Peyer's patch (tissue), 4 donors: ENCODE data around the genes SLC16A14, SP100 and GPR55.

GRCh38 chr2:229703780-229703991 is 10.7 kb downstream of the DNER start:
- PRO-cap: no peak
- RAMPAGE, long total RNA, 4 experiments: no peak in any of the 4 experiments

GRCh38 chr2:229713253-229714095 is 881 bp downstream of the DNER start:
- PRO-cap: no peak
- RAMPAGE, long total RNA, 4 experiments: no peak in any of the 4 experiments

- PRO-cap: unidirectional peak, minus-strand start at chr2:230068921
- RAMPAGE, long total RNA, 4 experiments: start-site peak on the minus strand in 1 of 4 experiments, at chr2:230068914-230068932 at its widest, 8 reads per replicate
These were observed at the start of gene SLC16A14 for GRCh38 chr2:230068425-230069210. TSS of gene SLC16A14 (minus strand) at chr2:230068924.

DNA sequence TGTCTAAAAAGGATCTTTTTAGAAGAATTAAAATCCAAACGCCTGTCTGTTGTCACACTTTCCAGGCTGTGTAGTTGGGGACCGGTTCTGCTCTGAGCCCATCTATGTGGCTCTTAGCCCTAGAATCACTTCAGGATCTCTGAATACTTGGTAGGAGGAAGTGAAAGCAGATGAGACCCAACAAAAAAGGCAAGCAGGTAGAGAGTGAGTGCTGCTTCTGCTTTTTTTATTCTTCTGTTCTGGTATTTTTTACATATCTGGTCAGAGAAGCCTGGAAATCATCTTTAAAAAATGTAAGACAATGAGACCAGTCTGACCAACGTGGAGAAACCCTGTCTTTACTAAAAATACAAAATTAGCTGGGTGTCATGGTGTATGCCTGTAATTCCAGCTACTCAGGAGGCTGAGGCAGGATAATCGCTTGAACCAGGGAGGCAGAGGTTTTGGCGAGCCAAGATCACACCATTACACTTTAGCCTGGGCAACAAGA is 767 bp downstream of the SP140 start:
- PRO-cap: bidirectional peak, plus-strand start at position 192 of the sequence, minus-strand start at position 127 of the sequence
- RAMPAGE, long total RNA, 4 experiments: no peak in any of the 4 experiments

DNA sequence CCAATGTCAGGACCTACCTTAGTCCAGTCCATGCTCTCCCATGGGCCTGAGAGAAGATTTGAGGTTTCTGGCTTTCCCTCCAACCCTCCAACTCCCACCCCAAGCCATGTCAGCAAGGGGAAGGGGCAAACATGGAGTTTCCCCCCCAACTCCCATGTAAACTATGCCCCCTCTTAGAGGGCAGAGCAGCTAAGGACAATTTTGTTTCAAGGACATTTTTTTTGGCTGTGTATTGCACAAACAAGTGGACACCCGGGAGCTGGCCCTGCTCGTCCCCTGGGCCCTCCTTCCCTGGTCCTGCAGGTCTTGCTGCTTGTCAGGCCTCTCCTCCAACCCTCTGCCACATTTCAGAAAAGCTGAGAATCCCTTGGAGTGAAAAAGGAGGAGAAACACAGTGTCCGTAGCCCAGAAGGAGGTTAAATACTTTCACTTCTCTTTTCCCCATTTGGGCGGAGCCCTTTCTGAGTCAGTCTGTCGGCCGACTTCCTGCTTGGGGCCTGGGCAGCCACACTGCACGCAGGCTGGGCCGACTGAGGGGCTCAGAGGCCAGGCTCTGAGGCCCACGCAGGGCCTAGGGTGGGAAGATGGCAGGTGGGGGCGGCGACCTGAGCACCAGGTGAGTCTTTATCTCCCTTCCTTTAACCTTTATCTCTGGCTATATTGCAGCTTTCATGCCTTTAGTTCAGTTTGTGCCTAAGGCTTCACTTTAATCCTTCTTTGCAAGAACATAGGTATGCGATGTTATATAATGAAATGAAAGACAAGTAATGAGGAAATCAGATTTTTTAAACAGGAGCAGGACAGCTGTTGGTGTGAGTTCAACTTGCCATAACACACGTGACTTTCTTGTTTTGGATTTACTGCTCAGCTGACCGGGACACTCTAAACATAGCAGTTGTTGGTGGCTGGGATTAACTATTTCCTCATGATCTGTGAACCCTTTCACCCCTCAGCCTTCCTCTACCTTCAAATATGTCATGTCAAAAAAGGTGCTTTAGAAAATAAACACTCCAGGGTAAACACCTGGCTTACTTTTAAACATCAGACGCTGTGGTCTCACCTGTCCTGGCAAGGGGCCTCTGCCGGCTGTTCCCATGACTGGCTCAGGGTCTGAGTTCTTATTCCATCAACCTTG is at the start of gene SP100:
TSS of gene SP100 (plus strand) at position 489 of the 1,135 bp plus-strand sequence.
- PRO-cap: bidirectional peak, plus-strand start at position 519 of the sequence, minus-strand start at position 418 of the sequence; bidirectional peak, plus-strand start at position 918 of the sequence, minus-strand start at position 719 of the sequence
- RAMPAGE, long total RNA, 4 experiments: start-site peak on the plus strand in 4 of 4 experiments, centred at positions 500 to 528 of the sequence, 77 to 431 reads per replicate

- PRO-cap: no peak
- RAMPAGE, long total RNA, 4 experiments: no peak in any of the 4 experiments
These were observed 101.4 kb upstream of the CAB39 start for GRCh38 chr2:230611184-230611655.

- PRO-cap: no peak
- RAMPAGE, long total RNA, 4 experiments: no peak in any of the 4 experiments
These were observed 53.6 kb upstream of the CAB39 start for GRCh38 chr2:230658674-230659789.

DNA sequence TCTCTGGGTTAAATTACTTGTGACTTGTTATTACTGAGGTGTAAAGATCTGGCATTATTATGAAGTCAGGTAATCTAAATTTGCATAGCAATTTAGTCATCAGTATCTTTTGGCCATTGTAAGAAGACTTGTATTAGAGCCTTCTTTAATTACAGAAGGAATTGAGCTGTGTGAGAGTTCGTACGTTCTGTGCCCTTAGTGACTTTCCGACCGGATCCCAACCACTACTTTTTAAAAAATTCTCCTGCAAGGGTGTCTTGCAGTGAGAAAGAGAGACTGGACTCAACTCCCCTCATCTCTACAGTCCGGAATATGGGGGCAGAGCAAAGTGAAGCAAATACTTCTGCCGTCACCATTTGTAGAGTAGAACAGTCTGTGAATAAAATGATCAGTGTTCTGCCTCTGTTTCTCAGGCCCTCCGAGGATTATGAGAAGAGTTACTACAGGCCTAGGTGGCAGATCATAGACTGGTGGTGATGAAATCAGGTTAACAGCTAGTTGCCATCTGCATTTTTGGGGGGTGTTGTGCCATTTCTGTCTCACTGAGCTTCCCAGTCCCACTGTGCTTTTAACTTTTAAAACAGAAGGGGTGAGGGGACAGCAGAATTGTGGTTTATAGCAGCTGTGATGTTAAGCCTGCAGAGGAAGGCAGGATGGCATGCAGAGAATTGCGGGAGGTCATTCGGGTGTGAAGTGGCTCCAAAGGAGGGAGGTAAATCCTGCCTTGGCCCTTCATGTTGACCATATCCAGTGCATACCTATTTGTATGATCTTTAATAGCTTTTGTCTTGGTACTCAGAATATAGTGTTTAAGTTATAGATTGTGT is 4.8 kb downstream of the CAB39 start:
- PRO-cap: no peak
- RAMPAGE, long total RNA, 4 experiments: start-site peak on the plus strand in 1 of 4 experiments, centred at position 652 of the sequence, 7 reads per replicate

- PRO-cap: no peak
- RAMPAGE, long total RNA, 4 experiments: no peak in any of the 4 experiments
These were observed 25.1 kb downstream of the CAB39 start for GRCh38 chr2:230737696-230738199.

- PRO-cap: no peak
- RAMPAGE, long total RNA, 4 experiments: start-site peak on the plus strand in 1 of 4 experiments, at chr2:230784263-230784646 at its widest, 19 reads per replicate
These were observed 71.7 kb downstream of the CAB39 start for GRCh38 chr2:230784109-230784978.

DNA sequence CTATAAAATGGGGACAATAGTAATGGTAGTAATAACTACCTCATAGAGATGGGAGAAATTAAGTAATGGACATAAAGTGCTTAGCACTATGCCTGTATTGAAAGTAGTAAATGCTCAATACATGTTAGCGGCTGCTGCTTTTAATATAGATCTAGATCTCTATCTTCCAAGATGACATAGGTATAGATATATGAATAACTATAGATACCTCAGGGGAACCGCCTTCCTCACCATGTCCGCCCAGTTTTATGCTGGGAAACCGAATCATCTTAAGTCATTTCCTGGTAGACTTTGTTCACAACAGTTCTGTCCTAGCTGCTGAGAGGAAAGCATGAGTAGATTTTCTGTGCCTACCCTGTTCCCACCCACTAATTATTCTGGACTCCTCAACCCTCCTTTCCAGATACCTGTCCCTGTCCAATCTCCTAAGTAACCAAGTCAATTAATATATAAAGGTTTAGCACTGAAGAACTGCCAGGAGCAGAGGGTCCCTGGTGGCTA is 21.6 kb upstream of the ITM2C start:
- PRO-cap: unidirectional peak, plus-strand start at position 298 of the sequence
- RAMPAGE, long total RNA, 4 experiments: no peak in any of the 4 experiments

DNA sequence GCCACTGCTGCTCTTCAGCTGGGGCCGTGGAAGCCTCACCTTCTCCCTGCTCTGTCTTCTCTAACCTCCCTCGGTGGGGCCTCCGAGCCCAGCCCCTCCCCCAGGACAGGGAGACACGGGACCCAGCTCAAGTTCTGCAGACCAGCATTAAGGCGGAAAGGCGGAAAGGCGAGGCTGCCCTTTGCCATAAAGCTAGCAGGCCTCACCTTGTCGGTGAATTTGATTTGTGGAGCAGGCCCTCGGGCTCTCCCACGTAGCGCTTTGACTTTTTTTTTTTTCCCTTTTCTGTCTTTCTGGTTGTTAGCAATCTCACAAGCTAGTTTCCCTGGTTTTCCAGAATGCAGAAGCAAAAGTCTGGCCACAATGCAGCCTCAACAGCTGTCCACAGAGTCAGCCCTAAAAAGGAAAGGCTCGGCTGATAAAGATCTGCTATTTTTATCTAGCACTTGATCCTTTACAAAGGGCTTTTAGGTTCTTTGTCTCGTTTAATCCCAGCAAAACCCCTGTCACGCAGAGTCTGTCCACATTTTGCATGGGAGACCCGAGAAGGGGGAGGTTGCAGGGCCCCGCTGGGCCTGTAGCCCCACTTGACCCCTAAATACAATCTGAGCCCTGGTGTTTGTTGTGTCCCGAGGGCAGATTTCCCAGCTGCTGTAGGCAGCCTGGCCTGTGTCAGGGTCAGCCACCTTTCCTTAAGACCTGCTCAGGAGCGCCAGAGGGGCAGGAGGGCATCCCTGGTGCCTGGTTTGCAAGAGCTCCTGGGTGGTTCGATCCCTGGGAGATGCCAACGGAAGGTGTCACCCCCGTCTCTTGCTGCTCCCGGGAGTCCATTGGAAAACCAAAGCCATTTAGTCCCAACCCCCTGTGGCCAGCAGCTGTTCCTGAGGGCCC is 6.1 kb downstream of the ITM2C start:
- PRO-cap: no peak
- RAMPAGE, long total RNA, 4 experiments: no peak in any of the 4 experiments

DNA sequence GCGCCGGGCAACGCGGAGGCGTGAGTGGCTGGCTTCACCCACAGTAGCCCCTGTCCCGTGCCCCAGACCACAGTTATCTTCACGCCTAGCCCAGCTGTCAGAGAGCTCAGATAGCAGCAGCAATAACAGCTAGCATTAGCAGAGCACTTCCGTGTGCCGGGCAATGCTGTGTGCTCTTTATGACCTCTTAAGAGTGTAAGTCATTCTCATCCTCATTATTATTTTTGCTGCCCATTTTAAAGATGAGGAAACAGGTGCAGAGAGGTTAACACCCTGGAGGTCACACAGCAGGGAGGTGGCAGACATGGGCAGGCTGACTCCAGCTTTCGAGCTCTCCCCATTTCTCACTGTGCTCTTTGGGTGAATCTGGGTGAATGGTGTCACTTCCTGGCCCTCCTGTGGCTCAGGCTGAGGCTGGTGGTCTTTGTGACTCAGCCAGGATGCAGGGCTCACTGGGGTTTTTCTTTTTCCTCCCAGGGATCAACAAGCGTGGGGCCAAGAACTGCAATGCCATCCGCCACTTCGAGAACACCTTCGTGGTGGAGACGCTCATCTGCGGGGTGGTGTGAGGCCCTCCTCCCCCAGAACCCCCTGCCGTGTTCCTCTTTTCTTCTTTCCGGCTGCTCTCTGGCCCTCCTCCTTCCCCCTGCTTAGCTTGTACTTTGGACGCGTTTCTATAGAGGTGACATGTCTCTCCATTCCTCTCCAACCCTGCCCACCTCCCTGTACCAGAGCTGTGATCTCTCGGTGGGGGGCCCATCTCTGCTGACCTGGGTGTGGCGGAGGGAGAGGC is 13.0 kb downstream of the ITM2C start:
- PRO-cap: bidirectional peak, plus-strand start at position 298 of the sequence, minus-strand start at position 52 of the sequence; bidirectional peak, plus-strand start at position 665 of the sequence, minus-strand start at position 648 of the sequence
- RAMPAGE, long total RNA, 4 experiments: no peak in any of the 4 experiments

DNA sequence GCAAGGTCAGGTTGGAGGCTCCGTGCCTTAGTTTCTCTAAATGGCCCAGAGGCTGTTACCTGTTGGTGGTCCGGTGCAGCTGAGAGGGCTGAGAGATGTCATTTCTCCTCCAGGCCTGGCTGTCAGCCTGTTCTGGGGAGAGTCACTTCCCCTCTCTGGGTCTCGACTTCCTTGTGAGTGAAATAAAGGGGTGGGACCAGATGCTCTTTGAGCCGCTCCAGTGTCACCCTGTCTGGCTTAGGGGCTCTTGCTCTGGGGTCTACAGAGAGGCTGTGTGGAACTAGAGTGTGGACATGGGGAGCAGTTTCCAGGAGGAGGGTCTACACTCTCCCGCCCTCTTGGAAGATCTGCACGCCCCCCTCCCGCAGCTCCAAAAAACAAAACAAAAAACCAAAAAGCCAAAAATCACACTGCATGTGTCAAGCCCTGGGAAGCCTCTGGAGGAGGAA is at the start of gene GPR55:
TSS of gene GPR55 (minus strand) at position 134 of the 449 bp plus-strand sequence.
- PRO-cap: unidirectional peak, minus-strand start at position 121 of the sequence
- RAMPAGE, long total RNA, 4 experiments: start-site peak on the minus strand in 2 of 4 experiments, centred at positions 126 to 133 of the sequence, 11 to 24 reads per replicate

GRCh38 chr2:231118114-231118656 is 6.7 kb downstream of the HTR2B start:
- PRO-cap: no peak
- RAMPAGE, long total RNA, 4 experiments: no peak in any of the 4 experiments

GRCh38 chr2:231181778-231182196 is 16.6 kb upstream of the ARMC9 start:
- PRO-cap: no peak
- RAMPAGE, long total RNA, 4 experiments: no peak in any of the 4 experiments

DNA sequence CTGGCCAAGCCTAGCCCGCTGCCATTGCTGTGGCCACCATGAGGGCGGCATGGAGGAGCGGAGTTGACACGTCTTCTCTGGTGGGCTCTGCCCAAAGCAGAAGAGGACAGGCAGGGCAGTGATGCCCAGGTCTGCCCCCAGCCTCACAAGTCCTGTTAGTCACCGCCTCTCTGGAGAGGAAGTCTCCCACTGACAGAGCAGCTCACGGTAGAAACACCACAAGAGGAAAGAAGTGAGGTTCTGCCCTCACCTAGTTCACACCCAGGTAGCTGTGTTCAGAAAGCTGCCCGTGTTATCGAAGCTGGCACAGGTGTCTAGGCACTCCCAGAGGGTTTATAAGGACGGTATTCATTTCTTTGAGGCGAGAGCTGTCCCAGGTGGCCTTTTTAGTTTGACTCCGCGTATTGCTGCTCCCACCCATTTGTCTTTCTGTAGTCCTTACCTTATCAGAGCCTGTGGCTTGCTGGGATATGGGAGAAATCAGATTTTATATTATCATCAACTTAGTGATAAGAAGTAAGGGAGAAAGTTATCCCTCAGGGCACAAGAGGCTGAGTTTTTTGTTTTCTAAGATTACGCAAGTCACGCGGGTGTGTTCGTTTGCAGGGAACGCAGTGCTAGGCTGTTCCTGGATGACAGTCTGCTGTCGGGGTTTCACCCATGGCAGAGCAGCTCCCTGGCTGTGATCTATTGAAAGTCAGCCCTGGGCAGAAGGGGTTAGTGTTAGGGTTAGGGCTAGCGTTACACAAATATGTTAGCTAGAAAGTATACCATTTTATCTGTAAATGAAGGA is 46.5 kb downstream of the ARMC9 start:
- PRO-cap: unidirectional peak, plus-strand start at position 638 of the sequence
- RAMPAGE, long total RNA, 4 experiments: no peak in any of the 4 experiments

DNA sequence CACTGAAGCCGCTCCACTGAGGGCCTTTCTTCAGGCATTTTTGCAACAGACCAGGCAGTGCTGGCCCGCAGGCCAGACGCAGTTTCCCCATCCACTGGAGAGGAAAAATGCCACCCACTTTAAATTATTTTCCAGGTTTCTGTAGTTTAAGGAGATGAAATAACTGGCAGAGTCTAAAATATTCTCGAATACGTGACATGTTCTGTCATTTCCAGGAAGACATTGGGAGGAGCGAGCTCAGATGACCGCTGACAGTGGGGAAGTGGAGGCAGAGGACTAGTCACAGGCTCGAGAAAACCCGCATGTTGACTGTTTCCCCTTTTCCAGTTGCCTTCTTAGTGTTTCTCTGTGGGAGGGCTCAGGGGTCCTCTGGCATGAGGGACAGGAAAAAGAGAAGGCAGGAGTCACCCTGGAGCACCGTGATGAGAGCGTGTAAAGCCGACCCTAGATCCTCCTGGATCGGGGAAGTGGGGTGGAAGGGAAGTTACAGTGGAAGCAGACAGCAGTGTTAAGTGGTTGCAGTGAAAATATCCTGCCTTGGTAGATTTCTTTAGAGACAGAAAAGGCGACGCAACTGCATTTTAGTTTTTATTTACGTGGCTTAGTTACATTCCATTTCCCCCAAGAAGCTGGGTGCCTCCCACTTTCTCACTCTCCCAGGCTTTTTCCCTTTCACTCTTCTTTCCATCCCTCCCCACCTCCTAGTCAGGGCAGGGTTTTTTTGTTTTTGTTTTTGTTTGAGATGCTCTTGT is 53.1 kb upstream of the B3GNT7 start:
- PRO-cap: no peak
- RAMPAGE, long total RNA, 4 experiments: no peak in any of the 4 experiments

- PRO-cap: no peak
- RAMPAGE, long total RNA, 4 experiments: no peak in any of the 4 experiments
These were observed 943 bp downstream of the B3GNT7 start for GRCh38 chr2:231396334-231396972.

- PRO-cap: no peak
- RAMPAGE, long total RNA, 4 experiments: no peak in any of the 4 experiments
These were observed 9.0 kb downstream of the NCL start for GRCh38 chr2:231455321-231455710.